Skin of body (tissue), 2 donors: ENCODE measurements around a stretch of chr1.

DNA sequence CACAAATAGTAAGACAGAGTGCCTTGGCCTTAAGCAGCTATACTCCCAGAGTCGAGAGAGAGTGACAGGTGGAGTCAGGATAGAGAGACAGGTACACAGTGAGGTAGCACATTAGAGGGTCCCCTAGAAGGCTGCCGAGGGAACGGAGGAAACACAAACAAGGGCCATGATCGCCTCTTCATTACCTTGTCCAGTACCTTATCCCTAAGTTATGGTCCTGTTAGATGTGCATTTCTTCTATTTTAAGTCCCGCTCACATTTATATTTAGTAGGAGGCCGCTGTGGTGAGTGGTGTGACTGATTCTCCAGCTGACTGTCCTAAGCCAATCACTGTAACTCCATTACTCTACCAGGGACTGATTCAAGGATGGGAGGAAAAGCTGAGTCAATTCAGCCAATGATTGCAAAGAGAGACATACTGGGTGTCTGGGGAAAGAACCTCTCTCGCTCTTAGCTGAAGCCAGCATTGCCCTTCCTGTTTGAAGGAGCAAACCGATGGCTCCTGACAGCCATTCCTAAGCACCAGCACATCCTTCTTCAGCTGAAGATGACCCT, 59.8 kb downstream of the TGFBR3 start:
- RAMPAGE, long total RNA: no peak

GRCh38 chr1:91830016-91830655, 55.8 kb downstream of the TGFBR3 start:
- RAMPAGE, long total RNA: no peak

DNA sequence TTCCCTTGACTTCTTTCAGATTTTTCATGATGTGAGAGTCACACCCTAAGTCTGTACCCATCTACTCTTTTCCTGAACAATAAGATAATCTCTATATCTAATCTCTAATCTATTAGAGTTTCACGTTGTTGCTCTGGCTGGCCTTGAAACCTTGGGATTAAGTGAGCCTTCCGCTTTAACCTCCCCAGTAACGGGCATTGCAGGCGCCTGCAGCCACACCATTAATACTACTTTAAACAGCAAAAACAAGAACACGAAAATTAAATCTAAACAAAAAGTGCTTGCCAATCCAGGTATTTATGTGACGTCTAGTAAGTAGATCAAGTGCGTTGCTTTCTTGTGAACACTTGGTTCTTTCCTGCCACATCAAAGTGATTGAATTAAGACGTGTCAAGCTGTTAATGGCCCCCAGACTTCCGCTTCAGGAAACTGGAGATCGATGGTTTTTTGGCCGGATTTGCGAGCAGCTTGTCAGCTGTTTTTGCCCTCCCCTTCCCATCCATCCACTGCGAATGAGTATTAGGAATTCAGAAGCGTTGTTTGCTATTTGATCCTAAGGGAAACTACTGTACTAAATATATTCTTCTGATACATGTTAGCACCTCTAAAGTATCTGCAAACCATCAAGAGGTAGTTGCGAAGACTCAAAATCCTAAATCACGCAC, 791 bp upstream of the BRDT start:
- RAMPAGE, long total RNA: no peak

GRCh38 chr1:92249592-92250341, 32.1 kb downstream of the C1orf146 start:
- RAMPAGE, long total RNA: no peak

- RAMPAGE, long total RNA: no peak
These were observed 10.2 kb downstream of the DIPK1A start for GRCh38 chr1:92950825-92951738.

- RAMPAGE, long total RNA: no peak
These were observed 999 bp upstream of the DIPK1A start for GRCh38 chr1:92961918-92963003.

DNA sequence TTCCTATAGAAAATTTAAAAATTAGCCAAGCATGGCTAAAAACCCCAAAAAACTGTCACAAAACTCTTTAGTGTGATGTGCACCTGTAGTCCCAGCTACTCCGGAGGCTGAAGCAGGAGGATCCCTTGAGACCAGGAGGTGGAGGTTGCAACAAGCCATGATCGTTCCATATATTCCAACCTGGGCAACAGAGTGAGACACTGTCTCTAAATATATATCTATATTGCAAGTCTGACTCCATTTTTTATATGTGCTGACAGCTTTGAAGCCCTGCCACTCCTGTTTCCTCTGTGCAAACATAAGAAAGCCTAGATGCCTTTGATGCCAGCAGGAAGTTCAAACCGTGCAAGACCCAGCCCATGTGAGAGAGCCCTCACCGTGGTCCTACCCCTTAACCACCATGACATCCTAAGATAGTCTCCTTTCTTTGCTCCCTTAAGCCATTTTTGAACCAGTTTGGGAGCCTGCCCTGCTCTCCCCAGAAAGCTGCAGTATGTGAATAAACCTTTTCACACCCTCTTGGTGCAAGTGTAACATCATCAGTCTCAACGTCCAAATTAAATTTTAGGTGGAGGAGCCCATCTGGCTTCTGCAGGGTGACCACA, 3.7 kb upstream of the DIPK1A start:
- RAMPAGE, long total RNA: no peak

- RAMPAGE, long total RNA: no peak
These were observed 34.2 kb upstream of the DIPK1A start for GRCh38 chr1:92995481-92995937.

DNA sequence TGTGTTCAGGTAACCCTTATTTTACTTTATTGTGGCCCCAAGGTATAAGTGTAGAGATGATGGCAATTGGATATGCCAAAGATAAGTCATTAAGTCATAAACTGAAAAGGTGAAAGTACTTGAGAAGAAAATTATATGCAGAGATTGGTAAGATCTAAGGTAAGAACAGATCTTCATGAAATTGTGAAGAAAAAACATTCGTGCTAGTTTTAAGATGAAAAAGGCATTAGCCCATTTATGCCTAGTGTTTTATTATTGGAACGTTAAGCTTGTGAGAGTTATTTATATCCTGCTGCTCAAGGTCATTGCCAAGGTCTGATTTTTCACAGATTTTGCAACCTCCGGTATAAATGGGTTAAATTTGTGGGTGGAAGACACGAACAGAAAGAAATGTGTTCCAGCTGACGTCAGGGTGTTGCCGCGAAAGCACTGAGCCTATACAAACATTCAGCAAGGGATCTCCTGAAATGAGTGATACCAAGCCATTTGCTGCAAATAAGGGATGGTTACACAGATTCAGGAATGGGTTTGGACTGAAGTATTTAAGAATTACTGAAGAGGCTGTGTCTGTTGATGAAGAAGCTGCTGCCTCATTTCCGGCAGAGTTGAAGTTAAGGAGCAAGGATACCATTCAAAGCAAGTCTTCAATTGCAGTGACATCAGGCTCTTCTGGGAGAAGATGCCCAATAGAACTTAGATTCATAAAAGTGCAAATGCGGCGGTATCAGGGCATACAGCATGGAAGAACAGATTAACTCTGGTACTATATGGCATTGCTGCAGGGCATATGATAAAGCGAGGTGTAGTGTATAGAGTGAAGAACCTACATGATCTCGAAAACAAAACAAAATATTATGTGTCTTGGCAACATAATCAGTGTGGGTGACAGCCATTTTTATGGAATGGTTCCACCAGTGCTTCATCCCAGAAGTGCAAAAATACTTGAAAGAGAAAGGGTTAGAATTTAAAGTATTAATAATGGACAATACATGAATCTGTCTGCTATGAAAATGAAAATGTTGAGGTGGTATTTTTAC, 32.1 kb downstream of the TMED5 start:
- RAMPAGE, long total RNA: no peak

GRCh38 chr1:93345510-93345866, 219 bp upstream of the DR1 start:
- RAMPAGE, long total RNA: no peak

GRCh38 chr1:93449002-93449865, 1.3 kb downstream of the FNBP1L start:
- RAMPAGE, long total RNA: no peak

DNA sequence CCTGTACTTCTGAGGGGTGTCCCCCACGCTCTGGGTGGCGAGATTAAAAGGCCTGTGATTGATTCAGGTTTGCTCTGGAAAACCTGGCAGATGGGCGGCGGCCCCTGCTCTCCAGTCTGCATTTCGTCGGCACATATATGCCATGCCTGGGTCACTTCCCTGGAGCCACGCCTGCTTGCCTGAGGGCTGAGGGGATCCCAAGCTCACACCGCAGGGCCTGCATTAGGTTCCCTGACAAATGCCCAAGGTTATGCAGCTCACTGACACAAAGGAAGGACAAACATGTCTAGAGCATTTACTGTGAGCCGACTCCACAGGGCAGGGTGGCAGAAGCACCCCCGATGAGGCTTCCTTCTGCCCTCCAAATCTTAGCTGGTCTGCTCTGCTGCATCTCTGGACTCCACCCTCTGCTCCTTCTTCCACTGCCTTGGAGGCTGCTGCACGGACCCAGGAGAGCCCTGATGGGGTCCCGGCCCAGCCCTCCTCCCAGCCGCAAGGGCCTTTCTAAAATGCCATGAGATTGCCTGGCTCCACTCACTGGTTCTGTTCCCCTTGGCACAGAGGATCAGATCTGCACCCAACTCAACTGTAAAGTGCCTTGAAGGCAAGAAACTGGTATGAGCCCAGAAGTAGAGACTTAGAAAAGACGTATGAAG, 103.8 kb downstream of the BCAR3 start:
- RAMPAGE, long total RNA: no peak

- RAMPAGE, long total RNA: no peak
These were observed 98.6 kb downstream of the BCAR3 start for GRCh38 chr1:93582826-93583605.

- RAMPAGE, long total RNA: no peak
These were observed 64.0 kb downstream of the BCAR3 start for GRCh38 chr1:93617294-93618456.

DNA sequence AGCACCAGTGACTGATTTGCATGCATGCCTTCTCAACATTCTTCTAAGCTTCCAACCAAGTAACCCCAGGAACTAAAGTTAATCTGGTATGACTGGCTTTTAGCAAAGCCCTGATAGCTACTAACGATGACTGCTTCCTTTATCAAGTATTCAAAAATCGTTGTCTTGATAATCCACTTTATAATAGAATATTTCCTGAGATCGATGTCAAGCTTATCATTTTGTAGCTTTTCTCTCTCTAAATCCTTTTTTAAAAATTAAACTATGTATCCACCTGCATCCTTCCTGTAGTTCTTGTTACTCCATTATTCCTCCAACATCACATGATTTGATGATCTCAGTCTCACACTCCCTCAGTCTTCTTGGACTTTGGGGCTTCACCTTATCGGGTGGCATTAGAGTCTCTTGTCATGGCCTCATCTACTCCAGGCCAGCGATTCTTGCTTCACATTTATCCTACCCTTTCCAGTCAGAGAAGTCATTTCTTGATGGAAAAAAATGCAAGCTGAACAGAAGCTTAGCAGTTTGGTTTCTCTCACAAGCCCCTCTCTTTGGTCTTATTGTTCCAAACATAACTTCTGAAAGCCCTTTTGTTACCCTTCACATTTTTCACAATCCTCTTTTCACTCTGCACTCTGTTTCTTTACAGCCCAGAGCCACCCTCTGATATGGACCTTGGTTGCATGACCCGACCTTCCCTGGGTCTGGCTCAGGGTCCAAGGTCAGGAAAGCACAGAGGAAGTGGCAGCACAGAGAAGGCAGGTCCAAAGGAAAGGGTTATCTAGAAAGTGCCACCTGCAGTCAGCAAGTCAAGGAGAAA, 18.8 kb downstream of the BCAR3 start:
- RAMPAGE, long total RNA: no peak

DNA sequence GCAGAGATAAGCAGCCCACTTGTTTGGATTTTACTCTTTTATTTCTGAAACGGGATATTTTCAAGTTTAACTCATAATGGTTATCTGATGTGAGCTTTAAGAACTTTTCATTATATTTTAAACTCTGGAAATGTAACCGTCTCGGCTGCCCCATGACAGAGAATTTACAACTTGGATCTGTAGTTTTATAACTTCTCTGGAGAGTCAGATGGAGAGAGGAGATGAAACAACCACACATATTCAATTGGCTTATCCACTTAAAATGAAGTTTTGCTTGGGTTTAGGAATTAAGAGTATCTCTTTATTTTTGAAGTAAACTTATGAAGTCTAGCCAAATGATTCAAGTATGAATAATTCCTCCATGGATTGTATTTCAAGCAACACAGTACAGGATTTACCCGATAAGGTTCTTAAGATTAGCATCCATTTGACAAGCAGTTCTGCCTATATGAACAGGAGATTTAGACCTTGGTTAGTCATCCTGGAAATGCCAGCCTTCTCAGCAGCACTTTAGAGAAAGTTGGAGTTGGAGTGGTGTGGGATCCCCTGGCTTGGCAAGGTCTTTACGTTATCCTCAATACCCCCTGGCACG, 1.7 kb downstream of the BCAR3 start:
- RAMPAGE, long total RNA: no peak

DNA sequence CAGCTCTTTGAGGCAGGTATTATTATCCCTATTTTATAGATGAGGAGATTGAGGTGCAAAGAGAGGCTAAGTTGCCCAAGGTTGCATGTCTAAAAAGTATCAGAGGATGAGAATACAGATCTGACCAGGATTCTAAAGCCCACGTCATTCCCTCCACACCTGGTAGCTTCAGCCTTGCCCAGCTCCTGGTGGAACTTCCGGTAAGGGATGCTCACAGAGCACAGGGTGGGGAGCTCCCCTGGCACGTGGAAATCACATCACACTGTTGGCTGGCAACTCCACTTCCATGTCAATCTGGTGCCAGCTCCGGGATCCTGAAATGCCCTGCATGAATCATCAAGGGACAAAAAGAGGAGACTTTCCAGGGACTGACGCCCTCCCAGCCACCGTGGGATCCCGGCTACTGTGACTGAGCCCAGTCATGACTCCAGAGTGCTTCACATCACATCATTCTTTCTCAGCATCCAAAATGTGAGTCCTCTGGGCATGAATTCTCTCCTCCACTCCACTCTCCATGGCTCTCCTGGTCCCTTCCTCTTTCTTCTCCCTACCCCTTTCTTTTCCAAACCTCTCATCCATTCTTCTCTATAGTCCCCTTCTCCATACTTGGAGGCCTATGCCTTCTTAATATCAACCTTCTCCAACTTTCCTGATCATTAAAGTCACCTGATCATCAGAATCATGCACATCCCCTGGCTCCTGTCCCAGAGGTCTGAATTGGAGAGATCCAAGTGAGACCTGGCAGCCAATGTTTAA, 12.5 kb upstream of the BCAR3 start:
- RAMPAGE, long total RNA: no peak

DNA sequence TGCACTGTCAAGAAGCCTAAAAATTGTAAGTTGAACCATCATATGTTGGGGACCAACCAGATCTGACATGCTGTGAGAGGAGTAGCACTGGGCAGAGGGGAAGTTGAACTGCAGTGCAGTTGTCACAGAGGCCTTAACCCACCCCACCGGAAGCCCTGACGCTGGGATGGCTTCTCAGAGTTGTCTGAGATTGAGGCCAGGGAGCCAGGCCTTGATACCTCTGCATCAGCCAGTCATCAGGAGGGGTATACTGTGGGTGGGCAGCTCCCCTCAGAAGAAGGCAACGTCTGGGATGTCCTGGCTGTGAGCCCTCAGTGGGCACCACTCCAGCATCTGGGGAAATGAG, 47.8 kb upstream of the BCAR3 start:
- RAMPAGE, long total RNA: no peak

DNA sequence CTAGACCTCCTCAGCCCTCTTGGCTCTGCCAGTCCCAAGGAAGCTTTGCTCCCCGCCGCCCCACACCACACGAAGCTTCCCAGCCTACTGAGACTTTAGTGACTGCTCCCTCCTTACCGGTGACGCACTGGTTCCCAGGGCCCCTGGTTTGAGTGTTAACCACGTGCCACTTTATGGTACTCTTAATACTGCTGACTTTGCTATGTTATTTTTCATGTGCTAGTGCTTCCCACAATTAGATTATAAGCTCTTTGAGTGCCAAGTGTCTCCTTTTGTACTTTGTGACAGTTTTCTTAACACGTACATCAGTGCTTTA, 61.1 kb downstream of the DNTTIP2 start:
- RAMPAGE, long total RNA: no peak

DNA sequence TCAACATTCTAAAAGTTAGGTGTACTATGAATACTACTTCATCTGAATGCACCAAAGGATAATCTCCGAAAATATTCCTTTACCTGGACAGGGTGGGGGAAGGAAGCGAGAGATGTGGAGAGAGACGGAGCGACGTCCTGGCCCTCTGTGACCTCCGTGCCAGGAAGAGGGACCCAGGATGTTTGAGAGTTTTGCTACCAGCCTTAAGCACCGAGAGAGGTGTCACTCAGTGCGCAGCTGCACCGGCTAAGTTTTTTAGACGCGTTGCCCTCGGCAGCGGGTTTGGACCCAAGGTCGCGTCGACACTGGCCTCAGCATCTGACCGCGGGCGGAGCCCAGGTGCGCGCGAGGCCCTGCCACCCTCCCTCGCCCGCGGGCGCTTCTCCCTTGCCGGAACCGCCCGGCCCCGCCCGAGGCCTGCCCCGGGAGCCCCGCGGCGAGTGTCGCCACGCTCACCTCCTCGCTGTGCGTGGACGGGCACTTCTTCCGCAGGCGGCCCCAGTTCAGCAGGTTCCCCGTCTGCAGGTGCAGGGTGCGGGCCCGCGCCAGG, 573 bp downstream of the GCLM start:
- RAMPAGE, long total RNA: no peak